Placental epithelial cell (primary cell): ENCODE measurements around the genes APOBEC3H and MIEF1.

DNA sequence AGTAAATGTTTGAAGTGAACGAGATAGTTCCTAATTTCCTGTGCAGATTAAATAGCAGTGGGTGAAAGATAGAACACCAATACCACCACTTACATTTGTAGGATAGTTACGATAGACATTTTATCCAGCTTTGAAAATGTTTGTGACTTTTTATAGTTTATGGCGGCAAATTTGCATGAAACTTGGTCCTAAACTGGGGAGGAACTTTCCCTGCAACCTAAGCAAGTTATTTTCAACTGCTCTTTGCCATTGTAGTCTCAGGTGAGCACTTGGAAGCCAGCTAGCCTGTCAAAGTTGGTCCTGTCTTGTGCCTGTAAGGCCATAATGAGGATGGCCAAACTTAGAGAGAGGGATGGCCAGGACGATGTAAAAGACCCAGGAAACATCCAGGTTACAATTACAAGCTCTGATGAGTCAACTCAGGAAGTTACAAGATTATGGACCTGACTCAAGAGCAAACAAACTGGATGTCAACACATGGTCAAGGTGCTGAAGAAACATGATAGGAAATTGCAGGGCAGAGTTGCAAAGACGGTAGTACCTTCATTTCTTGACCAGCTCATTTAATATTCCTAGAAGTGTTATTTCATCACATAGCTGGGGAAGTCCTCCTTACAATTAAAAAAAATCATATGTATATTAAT lies 1.5 kb downstream of the GTPBP1 start:
- CAGE, long polyA plus RNA: no peak

DNA sequence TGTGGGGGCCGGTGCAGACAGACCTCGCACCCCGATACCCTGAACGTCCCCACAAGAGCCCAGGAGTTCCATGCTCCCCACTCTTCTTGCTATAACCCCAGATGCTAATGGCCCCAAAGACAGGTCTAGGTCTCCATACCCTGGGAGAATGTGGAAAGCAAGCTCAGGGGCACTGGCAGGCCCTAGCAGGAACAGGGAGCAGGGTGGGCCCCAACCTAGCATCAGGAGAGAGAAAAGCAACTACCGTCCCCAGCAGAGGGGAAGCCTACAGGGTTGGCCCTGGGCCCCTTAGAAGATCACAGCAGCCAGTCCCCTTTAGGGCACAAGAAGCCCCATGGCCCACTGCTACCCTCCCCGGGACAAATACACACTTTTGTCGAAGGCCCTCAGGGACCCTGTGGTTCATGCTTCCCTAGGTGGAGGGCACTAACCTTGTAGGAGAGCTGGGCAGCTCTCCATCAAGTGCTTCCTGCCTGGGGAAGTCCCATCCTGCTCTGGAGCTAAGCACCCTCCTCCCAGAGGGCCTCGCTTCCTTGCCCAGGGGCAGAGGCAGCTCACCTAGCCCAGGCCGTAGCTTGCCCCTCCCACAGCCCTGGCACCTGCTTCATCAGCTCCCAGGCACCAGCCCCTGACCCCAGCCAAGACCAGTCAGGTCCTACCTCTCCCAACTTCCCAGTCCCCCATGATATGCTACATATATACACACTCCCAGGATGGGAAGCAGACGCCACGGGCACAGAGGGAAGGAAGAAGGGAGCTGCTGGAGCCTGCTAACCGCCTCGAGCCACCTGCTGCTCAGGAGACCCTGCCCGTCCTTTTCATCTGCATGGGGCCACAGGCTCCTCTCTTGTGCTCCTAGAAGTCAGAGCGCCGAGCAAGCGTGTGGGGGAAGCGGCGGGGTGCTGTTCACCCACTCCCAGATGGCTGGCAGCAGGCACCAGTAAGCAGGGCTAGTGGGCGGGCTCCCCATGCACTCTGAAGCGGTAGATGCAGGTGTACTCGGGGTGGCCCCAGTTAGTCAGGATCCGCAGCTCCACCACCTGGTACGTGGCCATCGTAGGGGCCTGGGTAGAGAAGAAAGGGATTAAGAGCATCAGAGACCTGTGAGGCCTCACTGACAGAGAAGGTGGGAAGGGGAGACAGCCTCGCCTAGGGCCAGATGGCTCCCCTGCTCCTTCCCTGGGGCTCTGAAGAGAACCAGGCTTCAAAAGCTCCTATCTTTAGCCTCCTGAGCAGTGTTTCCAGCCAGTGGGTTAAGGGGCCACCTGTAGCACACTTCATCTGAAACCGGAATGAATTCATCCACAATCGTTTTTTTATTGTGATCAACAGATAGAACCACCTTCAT lies 20.0 kb downstream of the SUN2 start:
- CAGE, long polyA plus RNA: no peak

DNA sequence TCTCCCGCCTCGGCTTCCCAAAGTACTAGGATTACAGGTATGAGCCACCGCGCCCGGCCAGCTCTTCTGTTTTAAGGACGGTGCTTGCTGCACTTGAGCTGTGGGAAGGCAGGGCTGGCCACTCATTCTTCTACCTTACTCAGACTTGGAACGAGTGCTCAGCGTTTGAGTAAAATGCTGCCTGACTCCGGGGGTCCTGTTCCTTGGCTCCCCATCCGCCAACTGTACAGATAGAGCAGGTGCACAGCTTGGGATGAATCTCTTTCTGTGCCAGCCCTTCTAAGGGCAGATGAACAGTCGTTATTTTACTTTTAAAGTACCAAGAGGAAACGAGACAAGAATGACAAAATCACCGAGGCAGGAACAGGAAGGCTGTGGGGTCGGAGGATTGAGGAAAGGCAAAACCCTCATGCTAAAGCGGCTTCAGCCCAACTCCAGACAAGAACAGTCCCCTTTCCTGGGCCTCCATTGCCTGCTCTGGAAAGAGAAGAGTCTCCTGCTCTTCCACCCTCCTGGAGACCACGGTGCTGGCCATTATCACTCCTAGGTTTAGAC lies 978 bp upstream of the SUN2 start:
- CAGE, long polyA plus RNA: no peak

- CAGE, long polyA plus RNA: no peak
These were observed 5.9 kb downstream of the DNAL4 start for GRCh38 chr22:38787839-38788745.

GRCh38 chr22:38862680-38863380 lies 9.2 kb downstream of the CBX6 start:
- CAGE, long polyA plus RNA: no peak

DNA sequence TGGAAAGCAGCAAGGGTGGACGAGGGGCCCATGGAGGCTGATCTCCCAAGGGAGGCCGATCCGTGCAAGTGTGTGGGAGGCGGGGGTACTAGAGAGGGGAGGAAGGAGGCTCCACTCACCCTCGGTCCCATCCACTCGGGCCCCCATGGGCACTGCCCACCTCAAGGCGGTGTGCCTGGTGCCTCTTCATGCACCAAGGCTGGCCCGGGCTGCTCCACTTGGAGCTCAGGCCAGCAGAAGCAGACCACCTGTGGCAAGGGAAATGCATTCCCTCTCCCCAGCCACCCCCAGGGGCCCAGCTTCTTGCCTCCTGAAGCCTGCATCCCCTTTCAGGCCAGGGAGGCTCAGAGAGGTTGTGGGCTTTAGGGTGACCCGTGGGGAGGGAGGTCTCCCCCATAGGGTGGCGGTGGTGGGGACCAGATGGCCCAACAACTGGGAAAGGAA lies 8.6 kb downstream of the CBX6 start:
- CAGE, long polyA plus RNA: no peak

DNA sequence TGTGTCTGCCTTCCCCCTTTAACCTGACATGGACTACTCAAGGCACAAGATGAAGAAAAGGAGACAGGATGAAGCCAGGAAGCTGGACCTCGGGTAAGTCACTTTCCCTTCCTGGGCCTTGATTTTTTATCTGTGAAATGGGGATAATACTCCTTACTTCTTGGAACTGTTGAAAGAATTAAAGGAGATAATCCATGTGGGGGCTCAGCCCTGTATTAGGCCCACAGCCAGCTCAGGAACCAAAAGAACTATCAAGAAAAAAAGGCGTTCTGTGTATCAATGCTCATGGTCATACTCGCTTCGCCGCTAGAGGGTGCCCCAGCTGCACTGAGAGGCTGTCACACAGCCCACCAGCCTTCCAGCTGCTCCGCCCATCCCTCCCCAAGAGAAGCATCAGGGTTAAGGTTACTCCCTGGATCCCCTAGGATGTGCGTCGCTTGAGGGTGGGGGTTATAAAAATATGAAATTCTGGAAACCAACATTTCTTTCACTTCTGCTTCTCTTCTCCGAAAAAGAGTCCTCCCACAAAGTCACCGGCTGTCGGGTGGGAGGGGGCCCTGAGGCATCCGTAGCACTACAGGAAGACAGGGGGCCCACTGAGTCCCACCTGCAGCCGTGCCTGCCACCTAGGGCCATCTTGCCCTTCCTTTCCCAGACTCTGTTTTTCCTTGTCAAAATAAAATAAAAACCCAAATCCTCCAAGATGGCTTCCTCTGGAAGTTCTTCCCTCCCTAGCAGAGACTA lies 1.7 kb downstream of the CBX6 start:
- CAGE, long polyA plus RNA: no peak

- CAGE, long polyA plus RNA: no peak
These were observed 9.4 kb upstream of the CBX6 start for GRCh38 chr22:38881361-38881927.

DNA sequence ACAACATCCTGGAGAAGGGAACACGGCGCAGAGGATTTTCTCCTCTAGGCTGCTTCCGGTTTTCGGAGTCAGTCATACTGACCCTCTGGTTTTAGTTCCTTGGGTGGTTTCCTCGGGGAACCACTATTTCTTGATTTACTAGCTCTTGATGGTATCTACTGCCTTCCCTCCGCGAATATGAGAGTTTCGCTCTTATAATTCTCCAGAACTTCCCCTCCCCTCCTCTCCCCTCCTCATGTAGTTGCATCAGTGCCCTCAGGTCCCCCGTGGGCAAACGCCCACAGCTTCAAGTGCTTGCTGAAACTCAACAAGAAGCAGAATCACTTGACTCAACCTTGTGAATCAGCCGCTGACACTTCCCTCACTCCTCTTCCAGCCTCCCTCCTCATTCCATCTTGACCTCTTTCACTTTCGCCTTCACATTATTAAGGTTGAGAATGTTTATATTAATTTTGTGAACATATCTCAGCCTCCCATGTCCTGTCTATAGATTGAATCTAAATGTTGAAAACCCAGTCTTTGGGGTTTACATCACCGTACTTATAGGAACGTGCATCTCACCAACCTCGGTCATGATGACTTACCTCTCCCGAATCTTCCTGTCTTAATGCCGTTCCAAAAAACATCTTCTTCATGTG lies 15.7 kb upstream of the APOBEC3A start:
- CAGE, long polyA plus RNA: no peak

- CAGE, long polyA plus RNA: no peak
These were observed 3.6 kb downstream of the APOBEC3G start for GRCh38 chr22:39080265-39081476.

DNA sequence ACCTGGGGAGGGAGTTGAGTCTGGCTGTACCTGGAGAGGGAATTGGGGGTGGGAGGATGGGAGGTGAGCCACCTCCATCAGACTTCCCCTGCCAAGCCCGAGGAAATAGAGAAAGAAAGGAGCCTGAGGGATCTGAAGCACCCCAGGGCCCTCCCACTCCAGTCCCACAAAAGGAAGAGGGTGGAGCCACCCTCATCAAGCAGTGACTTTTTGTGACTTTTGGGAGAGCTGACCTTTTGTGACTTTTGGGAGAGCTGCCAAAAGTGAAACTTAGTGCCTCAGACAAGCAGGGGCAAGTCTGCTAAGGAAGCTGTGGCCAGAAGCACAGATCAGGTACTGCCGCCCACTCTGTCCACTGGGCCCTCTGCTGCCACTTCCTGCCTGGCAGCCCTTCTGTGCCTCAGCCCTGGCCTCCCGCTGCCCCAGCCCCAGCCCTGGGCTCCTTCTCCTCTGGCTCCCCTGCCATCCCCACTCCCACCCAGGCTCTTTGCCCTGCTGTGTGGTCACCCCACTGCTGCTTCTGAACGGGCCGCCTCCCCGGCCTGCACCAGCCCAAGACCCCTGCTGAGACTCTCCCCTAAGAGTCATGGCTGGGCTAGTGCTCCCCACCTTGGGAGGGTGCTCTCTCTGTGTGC lies at the start of gene APOBEC3H:
Gene APOBEC3H (plus strand): TSS at position 234 of the 635 bp plus-strand sequence.
- CAGE, long polyA plus RNA: no peak

DNA sequence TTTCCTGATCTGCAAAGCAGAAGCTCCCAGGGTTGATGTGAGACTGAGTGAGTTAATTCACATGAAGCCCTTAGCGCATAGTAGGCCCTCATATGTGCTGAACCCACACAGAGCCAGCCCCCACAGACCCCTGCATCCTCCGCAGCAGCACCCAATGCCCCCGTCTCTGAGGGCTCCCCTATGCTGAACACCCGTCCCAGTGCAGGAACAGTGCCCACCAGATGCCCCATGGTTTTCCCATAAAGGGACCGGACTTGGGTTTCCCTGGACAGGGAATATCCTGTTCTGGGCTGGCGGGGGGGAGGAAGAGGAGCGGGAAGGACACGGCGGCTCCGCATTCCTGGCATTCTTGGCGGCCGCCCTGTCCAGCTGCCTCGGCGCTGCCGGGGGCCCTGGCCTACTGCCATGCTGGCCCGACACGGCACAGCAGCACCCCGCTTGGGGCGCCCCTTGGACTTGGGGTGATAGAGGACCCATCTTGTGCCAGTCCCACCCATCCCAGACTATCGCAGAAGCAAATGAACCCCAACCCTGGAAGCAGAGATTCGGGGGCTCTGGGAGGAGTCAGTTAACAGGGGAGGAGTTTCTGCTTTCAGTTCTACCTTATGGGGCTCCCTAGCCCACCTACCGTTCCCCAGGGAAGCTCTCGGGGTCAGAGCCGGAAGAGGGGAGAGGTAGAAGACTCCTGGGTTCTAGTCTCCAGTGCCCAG lies 23.7 kb upstream of the CBX7 start:
- CAGE, long polyA plus RNA: no peak

- CAGE, long polyA plus RNA: no peak
These were observed 26.8 kb downstream of the RPL3 start for GRCh38 chr22:39292428-39293264.

DNA sequence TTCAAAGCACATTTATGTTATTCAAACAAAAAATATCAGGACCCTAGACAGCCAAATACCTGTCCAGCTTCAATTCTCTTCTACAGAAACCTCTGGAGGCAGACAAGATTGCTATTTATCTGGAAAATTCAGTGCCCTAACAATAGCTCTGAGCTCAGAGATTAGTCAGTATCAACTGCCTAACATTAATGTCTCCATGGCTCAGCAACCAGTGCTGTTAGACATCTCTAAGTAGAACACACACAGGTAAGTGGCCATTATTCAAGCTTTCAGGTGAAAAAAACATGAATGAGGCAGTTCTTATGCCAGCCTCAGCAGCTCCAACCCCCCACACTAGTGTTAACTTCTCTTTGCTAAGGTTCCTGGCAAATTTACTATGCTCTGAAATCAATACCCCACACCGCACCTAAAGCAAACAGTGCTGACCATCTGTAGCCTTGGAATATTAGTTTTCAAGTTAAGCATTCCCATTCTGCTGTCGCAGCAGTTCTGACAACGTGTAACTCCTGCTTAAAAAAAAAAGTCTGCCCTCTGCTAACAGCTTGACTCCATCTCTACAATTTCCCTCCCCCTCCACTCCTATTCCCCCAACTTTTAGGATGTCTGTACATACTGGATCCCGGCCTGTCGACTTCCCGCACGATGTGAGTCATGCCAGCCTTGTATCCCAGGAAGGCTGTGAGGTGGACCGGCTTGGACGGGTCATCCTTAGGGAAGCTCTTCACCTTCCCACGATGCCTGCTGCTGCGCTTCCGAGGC lies 1.5 kb downstream of the RPL3 start:
- CAGE, long polyA plus RNA: no peak

GRCh38 chr22:39428327-39429112 lies 28.3 kb upstream of the MGAT3 start:
- CAGE, long polyA plus RNA: no peak

- CAGE, long polyA plus RNA: no peak
These were observed 25.1 kb upstream of the MGAT3 start for GRCh38 chr22:39431686-39432181.

GRCh38 chr22:39468730-39469456 lies 12.1 kb downstream of the MGAT3 start:
- CAGE, long polyA plus RNA: no peak

DNA sequence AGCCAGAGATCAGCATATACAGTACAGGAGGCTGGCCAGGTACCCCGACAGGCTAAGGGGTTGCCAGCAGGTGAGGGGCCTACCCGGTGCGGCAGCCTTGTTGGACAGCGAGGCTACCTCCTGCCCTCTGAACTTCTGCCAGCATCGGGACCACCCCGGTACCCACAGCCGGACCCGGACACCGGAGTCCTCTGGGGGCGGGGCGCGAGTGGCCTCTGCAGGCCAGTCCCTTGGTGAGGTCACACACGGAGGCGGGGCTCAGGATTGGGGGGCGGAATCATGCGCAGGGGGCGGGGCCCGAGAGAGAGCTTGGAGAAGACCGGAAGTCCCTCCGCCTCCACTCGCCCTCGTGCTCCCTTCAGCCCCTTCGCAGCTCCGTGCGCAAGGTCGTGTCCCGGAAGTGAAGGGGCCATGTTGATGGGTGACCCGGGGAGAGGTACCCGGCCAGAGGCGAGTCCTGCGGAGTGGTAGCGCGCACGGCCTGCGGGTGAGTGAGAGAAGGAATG lies at the start of gene MIEF1:
Gene MIEF1 (plus strand): TSS at position 340 of the 506 bp plus-strand sequence.
- CAGE, long polyA plus RNA: no peak

- CAGE, long polyA plus RNA: no peak
These were observed 93.2 kb downstream of the CACNA1I start for GRCh38 chr22:39663692-39664132.

GRCh38 chr22:39840073-39840359 lies 53.5 kb downstream of the ENTHD1 start:
- CAGE, long polyA plus RNA: no peak